Lung (tissue), 4 donors: ENCODE measurements around the gene TOB1.

DNA sequence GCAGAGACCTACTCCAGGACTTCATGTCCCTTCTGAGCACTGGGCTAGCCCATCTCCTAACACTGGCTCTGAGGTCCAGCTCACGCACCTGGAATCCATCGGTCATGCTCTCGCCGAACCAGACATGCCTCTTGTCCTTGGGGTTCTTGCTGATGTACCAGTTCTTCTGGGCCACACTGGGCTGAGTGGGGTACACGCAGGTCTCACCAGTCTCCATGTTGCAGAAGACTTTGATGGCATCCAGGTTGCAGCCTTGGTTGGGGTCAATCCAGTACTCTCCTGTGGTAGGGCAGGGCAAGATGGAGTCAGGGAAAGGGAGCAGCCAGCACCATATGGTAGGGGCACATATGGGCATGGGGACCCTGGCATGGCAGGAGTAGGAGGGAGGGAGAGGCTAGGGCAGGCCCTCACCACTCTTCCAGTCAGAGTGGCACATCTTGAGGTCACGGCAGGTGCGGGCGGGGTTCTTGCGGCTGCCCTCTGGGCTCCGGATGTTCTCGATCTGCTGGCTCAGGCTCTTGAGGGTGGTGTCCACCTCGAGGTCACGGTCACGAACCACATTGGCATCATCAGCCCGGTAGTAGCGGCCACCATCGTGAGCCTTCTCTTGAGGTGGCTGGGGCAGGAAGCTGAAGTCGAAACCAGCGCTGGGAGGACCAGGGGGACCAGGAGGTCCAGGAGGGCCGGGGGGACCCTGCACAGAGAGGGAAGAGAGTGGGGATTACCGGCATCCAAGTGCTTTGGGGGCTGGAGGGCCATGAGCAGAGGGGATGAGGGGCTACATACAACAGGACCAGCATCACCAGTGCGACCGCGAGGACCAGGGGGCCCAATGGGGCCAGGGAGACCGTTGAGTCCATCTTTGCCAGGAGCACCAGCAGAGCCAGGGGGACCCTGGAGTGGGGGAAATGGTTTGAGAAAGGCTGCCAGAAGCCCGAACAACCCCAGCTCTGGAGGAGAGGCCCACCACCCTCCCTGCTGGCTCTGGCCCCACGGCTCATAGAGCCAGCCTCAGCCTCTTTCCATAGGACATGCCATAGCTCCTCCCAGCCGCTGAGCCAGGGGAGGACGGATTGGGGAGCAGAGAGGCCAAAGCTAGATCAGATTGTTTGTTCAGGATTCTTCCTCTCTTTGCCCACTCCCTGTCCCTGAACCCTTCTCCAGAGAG is 14.8 kb downstream of the COL1A1 start:
- PRO-cap, result no peak
- RAMPAGE, long total RNA, result no peak
- RRBS, result 70% methylated on average over 7 of the region's 29 CpGs

DNA sequence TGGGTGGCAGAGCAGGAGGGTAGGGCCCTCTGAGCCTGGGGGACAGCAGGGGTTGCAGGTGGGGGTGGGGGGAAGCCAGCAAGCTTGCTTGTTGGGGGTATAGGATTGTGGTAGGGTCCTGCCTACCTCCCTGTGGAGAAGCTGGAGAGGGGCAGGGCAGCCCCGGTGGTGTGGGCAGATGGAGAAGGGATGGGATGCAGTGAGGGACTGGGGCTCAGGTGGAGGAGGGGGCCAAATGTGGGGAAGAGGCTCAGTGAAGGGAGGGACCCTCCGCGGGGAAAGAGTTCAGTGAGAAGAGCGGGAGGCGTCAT is 17.2 kb upstream of the TMEM92 start:
- PRO-cap, result no peak
- RAMPAGE, long total RNA, result no peak
- RRBS, result no CpG with 5 or more reads among the region's 5 CpGs

DNA sequence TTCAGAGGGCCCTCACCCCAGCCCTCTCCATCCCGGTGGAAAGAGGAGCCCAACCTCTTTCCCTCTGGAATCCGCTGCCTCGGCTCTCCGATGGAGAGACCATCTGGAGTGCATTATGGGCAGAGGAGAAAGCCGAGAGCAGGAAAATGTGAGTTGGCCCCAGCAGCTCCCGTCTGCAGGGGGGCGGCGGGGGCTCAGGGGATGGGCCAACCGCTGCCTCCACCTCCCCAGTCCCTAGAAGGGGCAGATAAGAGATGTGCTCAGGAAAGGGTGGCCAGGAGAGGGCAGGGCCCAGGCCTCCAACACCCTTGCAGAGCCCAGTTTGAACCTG is 15.3 kb upstream of the TMEM92 start:
- PRO-cap, result no peak
- RAMPAGE, long total RNA, result no peak
- RRBS, result no CpG with 5 or more reads among the region's 9 CpGs

- PRO-cap, result no peak
- RAMPAGE, long total RNA, result no peak
- RRBS, result no CpG with 5 or more reads among the region's 10 CpGs
Observed at GRCh38 chr17:50259707-50260128, 14.5 kb upstream of the TMEM92 start.

GRCh38 chr17:50268790-50269274 is 5.4 kb upstream of the TMEM92 start:
- PRO-cap, result no peak
- RAMPAGE, long total RNA, result no peak
- RRBS, result no CpG with 5 or more reads among the region's 5 CpGs

DNA sequence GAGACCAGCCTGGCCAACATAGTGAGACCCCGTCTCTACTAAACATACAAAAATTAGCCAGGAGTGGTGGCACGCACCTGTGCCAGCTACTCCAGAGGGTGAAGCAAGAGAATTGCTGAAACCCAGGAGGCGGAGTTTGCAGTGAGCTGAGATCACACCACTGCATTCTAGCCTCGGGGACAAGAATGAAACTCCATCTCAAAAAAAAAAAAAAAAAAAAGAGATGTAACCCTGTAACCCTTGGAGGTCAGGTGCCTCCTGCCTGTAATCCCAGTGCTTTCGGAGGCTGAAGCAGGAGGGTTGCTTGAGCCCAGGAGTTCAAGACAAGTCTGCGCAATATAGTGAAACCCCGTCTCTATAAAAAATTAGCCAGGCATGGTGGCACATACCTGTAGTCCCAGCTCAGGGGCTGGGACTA is 13.1 kb downstream of the TMEM92 start:
- PRO-cap, result no peak
- RAMPAGE, long total RNA, result no peak
- RRBS, result no CpG with 5 or more reads among the region's 7 CpGs

GRCh38 chr17:50289682-50290868 is 15.8 kb downstream of the TMEM92 start:
- PRO-cap, result no peak
- RAMPAGE, long total RNA, result no peak
- RRBS, result no CpG with 5 or more reads among the region's 14 CpGs

DNA sequence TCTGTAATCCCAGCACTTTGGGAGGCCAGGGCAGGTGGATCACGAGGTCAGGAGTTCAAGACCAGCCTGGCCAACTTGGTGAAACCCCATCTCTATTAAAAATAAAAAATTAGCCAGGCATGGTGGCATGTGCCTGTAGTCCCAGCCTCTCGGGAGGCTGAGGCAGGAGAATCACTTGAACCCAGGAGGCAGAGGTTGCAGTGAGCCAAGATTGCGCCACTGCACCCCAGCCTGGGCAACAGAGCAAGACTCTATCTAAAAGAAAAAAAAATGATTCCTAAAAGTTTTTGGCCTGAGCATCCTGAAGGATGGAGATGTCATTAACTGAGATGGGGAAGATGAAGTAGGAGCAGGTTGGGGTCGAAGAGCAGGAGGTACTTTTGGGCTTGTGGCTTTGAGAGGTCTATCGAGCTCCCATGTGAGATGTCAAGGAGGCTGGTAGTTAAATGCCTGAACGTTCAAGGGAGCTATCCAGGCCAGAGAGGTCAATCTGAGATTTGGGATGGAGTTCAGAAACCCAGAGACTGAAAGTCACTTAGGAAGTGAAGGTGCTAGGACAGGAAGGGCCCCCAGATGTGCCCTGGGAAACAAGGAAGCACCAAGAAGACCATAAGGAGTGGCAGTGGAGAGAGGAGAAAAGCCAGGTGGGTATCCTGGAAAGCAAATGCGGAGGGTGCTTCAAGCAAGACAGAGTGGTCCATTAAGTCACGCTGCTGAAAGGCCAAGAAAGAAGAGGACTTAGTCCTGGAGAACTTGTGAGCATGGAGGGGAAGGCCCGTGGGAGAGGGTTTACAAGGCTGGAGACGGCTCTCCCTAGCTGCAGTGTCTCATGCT is 5.7 kb downstream of the XYLT2 start:
- PRO-cap, result no peak
- RAMPAGE, long total RNA, result no peak
- RRBS, result no CpG with 5 or more reads among the region's 10 CpGs

- PRO-cap, result no peak
- RAMPAGE, long total RNA, result no peak
- RRBS, result no CpG with 5 or more reads among the region's 10 CpGs
Observed at GRCh38 chr17:50459037-50459433, 9.6 kb downstream of the CHAD start.

DNA sequence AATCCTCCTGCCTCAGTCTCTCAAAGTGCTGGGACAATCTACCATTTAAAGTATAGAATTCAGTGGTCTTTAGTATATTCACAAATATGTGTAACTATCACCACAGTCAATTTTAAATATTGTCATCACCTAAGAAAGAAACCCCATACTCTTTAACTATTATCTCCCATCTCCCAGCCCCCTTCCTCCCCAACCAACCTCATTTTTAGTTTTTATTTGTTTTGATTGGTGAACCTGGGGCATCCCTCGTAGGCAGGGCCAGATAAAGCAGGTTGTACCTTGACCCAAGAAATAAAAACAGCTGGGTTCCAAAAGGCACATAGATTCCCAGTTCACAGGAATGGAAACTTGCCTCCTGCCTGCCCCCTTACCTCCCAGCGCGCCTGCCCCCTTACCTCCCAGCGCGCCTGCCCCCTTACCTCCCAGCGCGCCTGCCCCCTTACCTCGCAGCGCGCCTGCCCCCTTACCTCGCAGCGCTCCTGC is 2.9 kb upstream of the RSAD1 start:
- PRO-cap, result no peak
- RAMPAGE, long total RNA, result no peak
- RRBS, result no CpG with 5 or more reads among the region's 12 CpGs

DNA sequence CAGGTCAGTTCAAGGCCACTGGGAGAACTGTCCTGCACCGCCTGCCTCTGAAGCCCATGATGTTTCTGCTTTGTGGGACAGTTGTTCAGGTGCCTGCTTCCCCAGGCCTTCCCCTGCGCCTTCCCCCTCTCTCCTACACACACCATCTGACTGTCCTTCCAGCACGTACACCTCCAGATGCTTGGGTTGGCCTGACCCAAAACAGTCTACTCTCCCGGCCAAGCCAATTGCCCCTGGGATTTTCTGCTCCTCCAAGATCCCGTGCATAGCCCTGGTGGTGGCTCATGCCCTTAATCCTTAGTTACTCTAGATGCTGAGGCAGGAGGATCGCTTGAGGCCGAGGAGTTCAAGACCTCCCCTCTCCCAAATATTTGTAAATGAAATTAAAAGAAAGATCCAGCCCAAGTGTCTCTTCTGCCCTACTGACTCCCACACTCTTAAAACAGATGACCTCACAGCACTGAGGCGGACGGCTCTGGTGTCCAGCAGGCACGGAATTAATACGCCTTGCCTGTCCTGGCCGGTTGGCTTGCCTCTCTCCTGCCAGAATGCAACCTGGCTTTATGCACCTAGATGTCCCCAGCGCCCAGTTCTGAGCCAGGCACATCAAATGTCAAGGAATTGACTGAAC is 556 bp upstream of the RSAD1 start:
- PRO-cap, result no peak
- RAMPAGE, long total RNA, result no peak
- RRBS, result no CpG with 5 or more reads among the region's 13 CpGs

DNA sequence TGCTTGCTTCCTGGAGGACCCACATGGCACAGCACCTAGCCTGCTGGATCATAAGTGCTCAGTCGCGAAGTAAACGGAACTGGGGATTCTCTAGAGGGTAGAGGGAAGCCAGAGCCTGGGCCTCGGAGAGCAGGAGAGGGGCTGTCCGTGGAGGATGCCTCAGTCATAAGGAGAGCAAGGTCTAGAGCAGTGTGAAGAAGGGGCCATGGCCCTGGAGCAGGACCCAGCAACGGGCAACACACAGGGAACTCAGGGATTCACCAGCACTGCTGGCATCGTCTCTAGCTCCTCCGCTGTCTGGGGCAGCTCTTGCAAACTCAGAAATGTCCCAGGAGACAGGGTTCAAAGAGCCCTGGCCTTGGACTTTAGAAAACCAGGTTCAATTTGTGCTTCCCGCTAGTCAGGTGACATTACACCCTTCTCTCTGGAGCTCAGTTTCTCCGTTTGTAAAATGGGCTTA is 2.1 kb upstream of the MYCBPAP start:
- PRO-cap, result no peak
- RAMPAGE, long total RNA, result no peak
- RRBS, result no CpG with 5 or more reads among the region's 10 CpGs

DNA sequence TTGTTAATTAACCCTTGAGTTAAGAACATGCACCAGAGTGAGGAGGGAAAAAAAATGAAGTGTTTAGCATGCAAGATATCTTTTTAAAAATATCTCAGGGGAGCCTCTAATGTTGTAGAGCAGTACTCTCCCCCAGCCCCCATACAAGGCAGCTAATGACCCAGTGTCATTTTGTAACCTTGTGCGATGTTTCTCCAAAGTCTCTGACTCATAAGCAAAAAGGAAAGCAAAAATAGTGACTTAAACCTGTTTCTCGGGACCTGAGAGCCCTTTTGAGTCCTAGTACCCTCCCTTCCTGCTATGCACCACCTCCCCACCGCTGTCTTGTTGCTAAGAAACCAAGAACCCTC is 2.8 kb downstream of the MYCBPAP start:
- PRO-cap, result no peak
- RAMPAGE, long total RNA, result no peak
- RRBS, result no CpG with 5 or more reads among the region's 3 CpGs

DNA sequence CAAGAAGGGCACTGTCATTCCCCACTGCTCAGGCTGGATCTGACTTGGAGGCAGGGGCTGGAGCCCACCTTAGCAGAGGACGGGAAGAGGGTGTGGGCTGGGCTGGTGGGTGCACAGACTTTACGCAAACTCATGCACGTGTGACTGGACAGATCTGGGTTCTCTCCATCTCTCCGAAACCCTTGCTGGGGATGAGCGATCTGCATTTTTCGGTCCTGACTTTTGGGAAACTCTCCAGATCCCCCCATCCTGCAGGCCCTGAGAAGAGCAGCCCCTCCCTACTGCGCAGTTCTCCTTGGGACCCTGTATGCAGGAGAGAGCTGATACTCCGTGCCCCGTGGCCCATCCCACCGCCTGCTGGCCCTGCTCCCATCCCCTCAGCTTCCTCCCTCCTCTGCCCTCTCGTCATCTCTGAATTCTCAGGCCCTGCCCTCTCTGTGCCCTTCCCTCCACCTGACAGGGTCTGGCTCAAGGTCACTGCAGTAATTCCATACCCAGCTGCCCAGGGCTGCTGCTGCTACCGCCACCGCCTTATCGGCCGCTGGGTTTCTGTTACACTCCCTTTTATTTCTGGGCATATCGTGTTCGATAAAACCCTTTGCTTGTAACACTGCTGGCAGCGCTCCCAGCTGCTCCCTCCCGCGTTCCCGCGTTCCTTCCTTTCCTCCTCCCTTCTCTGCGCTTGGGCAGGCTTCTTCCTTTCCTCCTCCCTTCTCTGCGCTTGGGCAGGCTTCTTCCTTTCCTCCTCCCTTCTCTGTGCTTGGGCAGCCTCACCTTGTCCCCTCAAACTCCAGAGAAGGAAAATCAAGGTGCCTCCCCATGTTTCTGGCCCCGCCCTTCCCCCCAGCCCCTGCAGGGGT is 1.1 kb downstream of the EPN3 start:
- PRO-cap, result no peak
- RAMPAGE, long total RNA, result no peak
- RRBS, result no CpG with 5 or more reads among the region's 25 CpGs

DNA sequence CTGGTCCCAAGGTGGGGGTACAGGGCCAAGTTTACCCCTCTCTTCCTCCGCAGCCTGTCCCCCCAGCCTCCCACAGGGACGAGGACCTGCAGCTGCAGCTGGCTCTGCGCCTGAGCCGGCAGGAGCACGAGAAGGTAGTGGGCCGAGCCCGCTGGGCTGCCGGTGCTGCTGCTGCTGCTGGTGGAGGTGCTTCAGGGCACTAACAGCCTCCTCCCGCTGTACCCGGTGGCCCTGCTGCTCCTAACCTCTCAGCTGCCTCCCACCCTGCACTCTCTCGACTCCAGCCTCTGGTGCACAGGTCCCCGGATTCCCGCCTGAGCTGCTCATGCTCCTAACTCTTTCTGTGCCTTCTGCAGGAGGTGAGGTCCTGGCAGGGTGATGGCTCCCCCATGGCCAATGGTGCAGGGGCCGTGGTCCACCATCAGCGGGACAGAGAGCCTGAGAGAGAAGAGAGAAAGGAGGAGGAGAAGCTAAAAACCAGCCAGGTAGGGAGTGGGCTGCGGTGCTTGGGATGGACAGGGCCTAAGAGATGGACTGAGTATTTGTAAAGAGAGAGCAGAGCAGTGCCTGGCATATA is 6.4 kb downstream of the EPN3 start:
- PRO-cap, result no peak
- RAMPAGE, long total RNA, result no peak
- RRBS, result 78% methylated on average over 9 of the region's 16 CpGs

- PRO-cap, result no peak
- RAMPAGE, long total RNA, result no peak
- RRBS, result 66% methylated on average over 4 of the region's 16 CpGs
Observed at GRCh38 chr17:50583626-50584474, 23.3 kb downstream of the CACNA1G start.

- PRO-cap, result no peak
- RAMPAGE, long total RNA, result no peak
- RRBS, result no CpG with 5 or more reads among the region's 7 CpGs
Observed at GRCh38 chr17:50637392-50638332, 3.0 kb downstream of the ABCC3 start.

GRCh38 chr17:50738615-50739495 is 19.5 kb downstream of the LUC7L3 start:
- PRO-cap, result no peak
- RAMPAGE, long total RNA, result no peak
- RRBS, result no CpG with 5 or more reads among the region's 7 CpGs

GRCh38 chr17:50828520-50829102 is 6.8 kb upstream of the WFIKKN2 start:
- PRO-cap, result no peak
- RAMPAGE, long total RNA, result no peak
- RRBS, result no CpG with 5 or more reads among the region's 4 CpGs

- PRO-cap, result bidirectional peak, plus-strand start at chr17:50866758, minus-strand start at chr17:50866354
- RAMPAGE, long total RNA, result no peak
- RRBS, result 2% methylated on average over 14 of the region's 79 CpGs
Observed at GRCh38 chr17:50865911-50866478, at the start of gene TOB1. Gene TOB1 (minus strand): TSS chr17:50866354.